AG04449 (cell line): ENCODE measurements around the genes SLC25A1 and DGCR8.

GRCh38 chr22:19129808-19130297 is 1.3 kb upstream of the TSSK2 start:
- RRBS: no CpG with 5 or more reads among the region's 10 CpGs

DNA sequence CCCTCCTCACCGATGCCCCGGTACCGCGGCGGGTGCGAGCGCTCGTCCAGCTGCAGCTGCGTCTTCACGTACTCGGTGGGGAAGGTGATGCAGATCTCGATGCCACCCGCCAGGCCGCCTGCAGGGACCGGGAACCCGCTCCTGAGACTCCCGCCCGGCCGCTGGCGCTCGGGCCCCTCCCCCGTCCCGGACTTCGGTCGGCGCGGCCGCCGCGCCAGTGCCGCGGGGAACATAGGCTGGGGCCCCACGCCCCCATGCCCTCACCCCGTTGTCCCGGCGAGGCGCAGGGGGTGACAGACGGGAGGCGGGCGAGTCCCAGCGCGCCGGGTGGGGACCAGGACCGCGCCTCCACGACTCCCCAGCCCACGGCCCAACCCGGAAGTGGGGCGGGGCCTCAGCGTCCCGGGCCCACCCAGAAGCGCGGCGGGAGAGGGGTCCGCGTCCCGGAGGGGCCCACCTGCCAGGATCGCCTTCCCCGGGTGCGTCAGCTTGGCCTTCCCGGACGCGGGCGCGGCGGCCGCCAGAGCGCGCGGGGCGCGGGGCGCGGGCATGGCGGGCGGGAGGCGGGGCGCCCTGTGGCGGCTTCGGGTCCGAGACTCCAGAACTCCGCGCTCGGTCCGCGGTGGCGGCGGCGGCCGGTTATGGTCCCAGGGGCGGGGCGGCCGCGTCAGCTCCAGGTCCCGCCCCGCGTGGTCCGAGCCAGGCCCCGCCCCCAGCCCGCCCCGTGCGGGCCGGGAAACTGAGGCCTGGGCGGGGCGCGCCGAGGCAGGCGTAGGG is at the start of gene SLC25A1:
Gene SLC25A1, minus strand, starts transcription at position 614 of the 777 bp plus-strand sequence.
- RRBS: 2% methylated on average over 37 of the region's 108 CpGs

- RRBS: no CpG with 5 or more reads among the region's 3 CpGs
These were observed 1.4 kb upstream of the CLTCL1 start for GRCh38 chr22:19292980-19293187.

DNA sequence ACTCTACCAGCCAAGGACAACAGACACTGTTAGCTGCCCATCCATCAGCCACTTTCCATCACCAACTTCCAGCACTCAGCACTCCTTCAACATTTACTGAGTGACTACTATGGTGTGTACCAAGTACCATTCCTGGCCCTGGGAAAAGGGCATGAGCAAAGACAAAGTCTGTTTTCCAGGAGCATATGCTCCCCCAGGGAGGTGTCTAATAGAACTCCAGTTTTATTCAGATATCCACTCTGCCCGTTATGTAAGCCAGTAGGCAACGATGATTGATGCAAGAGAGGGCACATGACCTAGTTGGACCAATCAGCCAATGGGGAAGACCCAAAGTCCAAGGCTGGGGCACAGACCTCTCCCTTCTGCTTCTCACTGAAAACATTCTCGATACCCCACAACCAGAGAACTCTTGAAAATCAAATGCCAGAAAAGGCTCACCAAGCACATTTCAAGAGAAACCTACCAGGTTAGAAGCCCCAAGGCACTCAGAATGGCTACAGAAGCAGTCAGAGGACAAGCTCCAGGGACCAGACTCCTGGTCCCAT is 7.5 kb downstream of the HIRA start:
- RRBS: no CpG with 5 or more reads among the region's 3 CpGs

DNA sequence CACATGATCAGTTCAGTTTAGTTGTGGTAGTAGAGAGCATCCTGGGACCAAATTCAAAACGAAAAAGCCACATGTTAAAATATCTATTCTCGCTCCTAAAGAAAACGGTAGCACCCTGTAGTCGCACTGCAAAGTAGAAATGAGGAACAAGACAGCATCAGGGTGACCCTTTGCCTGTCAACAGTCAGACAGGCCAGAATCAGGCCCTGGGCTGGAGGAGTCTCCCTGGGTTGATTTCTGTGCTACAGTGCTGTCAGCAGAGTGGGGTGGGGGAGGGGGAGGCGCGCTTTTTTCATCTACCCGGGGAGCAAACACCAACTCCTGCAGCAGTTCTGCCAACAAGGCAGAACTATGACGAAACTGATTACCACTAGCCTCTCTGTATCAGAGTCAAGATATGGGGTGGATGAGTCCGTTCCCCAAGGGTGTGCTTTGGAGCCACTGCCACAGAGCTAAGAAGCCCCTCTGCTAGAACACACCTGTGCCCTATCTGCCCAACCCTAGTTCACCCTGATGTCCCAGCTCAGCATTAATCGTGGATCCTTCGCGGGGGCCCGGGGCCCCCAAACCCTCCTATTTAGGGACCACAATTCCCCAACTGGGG is 1.1 kb downstream of the HIRA start:
- RRBS: 6% methylated on average over 3 of the region's 13 CpGs

GRCh38 chr22:19597320-19598066 is 73.3 kb upstream of the CLDN5 start:
- RRBS: no CpG with 5 or more reads among the region's 10 CpGs

DNA sequence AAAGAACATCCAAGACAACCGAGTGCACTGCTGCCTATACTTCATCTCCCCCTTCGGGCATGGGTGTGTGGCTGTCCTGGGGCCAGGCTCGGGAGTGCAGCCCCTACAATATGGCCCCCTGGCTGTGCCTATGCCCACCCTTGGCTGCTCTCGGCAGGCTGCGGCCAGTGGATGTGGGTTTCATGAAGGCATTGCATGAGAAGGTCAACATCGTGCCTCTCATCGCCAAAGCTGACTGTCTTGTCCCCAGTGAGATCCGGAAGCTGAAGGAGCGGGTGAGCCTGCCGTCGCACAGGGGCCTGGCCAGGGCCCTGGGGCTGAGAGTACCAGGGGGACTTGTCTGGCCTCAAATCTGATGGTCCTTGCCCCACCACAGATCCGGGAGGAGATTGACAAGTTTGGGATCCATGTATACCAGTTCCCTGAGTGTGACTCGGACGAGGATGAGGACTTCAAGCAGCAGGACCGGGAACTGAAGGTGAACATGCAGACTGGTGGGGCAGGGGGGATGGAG is 2.9 kb upstream of the GP1BB start:
- RRBS: 88% methylated on average over 4 of the region's 15 CpGs

- RRBS: no CpG with 5 or more reads among the region's 11 CpGs
These were observed 1.4 kb downstream of the GNB1L start for GRCh38 chr22:19853074-19853973.

- RRBS: no CpG with 5 or more reads among the region's 12 CpGs
These were observed 1.1 kb upstream of the TXNRD2 start for GRCh38 chr22:19942347-19943508.

- RRBS: 80% methylated on average over 2 of the region's 15 CpGs
These were observed 33.8 kb downstream of the ARVCF start for GRCh38 chr22:19982521-19983466.

DNA sequence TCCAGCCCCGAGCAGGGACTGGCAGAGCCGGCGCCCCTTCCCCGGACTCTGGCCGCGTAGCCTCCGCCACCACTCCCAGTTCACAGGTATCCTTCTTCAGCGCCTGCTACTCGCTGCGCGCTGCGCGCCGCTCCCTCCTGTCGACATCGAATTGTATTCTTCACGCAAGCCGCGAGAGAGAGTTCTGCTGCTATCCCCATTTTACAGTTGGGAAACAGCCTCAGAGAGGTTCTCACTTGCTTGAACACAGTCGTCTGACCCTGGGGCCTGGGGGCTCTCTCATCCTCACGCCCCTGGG is 433 bp upstream of the ARVCF start:
- RRBS: no CpG with 5 or more reads among the region's 21 CpGs

DNA sequence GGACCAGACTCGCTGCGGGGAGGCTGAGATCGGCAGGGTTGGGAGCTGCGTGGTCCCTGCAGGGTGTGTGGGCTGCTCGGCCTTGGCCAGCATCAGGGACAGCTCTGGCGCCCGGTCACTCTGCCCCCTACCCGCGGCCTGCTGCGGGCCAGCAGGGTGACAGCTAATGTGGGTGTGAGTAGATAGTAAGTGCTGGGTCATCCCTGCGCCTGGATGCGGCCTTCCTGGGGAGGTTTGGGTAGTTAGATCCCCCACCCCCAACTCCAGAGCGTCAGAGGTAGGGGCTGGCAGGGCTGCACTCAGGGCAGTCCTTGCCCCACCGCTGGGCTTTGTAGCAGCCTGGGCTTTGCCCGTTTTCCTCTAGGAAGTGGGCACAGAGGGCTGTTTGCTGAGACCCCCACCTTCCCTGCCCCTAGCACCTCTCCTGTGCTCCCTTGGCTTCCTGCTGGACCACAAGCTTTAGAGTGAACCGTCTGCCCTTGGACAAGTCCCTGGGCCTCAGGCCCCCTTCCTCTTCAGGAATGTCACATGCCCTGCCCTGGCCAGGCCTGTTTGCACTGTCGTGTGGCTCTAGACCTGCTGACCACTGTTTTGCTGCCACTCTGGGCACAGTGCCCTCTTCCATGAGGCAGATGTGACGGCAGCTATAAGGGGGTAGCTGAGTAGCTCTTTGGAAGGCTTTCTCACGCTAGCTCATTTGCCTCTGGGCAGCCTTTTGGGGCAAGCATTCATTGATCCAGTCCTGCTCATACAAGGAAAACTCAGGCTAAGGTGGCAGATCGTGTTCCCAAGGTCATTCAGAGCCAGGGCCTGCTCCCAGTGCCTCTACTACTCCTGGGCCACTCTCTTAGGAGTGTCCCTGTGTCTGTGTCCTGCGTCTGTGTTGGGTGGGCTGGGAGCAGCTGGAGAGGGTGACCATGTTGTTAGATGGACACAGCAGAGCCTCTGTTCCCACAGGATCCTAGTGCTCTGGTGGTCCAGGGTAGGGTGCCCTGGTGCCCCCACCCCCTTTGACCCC is 831 bp downstream of the TANGO2 start:
- RRBS: no CpG with 5 or more reads among the region's 21 CpGs

DNA sequence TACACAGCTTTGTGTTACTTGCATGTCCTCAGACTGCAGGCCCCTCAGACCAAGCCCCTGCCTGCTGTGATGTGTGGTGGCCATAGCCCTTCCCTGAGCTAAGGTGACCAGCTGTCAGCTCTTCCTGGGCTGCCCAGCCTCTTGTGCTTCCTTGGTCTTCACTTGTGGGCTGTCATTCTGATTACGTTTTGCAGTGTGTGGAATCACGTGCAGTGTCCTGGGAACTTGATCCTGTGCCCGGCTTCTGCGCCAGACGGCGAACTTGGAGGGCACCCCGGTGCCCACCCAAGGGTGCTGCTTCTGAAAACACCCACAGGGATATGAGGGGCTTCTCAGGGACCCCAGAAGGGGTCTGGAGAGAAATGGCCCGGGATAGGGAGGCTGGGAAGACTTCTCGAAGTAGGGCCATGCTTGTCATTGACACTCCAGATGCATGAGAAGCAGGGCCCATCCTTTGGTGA is 1.6 kb downstream of the TANGO2 start:
- RRBS: 100% methylated on average over 1 of the region's 9 CpGs

DNA sequence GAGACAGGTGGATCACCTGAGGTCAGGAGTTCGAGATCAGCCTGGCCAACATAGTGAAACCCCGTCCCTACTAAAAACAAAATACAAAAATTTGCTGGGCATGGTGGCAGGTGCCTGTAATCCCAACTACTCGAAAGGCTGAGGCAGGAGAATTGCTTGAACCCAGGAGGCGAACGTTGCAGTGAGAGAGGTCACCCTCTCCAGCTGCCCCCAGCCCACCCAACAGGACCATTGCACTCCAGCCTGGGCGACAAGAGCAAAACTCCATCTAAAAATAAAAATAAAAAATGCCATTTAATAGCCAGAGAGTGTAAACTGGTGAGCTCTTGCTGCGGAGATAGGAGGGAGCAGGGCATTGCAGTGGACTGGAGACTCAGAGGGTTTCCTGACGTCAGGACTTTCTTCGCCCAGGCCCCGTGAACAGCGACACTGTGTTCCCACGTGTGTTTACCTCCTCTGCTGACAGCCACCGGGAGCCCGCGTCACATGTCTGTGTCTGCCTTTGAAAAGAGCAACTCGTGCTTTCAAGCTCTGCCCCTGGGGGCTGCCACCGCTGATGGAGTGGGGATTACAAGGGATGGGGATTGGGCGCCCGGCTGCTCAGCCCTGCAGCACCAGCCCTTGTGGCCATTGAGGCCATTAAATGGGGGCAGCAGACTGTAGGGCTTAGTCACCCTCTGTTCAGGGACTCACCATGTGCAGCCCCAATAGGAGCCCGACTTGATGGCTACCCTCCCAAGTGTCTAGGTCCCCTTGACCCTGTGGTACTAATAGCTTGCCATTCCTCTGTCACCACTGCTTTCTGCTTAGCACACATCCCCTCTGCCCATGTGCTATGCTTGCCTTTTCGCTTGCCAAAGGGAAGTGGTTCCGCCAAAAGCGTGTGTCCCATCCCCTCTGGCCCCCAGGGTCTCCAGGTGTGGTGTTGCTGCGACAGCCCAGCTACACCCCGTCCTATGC is 3.3 kb downstream of the TANGO2 start:
- RRBS: no CpG with 5 or more reads among the region's 25 CpGs

DNA sequence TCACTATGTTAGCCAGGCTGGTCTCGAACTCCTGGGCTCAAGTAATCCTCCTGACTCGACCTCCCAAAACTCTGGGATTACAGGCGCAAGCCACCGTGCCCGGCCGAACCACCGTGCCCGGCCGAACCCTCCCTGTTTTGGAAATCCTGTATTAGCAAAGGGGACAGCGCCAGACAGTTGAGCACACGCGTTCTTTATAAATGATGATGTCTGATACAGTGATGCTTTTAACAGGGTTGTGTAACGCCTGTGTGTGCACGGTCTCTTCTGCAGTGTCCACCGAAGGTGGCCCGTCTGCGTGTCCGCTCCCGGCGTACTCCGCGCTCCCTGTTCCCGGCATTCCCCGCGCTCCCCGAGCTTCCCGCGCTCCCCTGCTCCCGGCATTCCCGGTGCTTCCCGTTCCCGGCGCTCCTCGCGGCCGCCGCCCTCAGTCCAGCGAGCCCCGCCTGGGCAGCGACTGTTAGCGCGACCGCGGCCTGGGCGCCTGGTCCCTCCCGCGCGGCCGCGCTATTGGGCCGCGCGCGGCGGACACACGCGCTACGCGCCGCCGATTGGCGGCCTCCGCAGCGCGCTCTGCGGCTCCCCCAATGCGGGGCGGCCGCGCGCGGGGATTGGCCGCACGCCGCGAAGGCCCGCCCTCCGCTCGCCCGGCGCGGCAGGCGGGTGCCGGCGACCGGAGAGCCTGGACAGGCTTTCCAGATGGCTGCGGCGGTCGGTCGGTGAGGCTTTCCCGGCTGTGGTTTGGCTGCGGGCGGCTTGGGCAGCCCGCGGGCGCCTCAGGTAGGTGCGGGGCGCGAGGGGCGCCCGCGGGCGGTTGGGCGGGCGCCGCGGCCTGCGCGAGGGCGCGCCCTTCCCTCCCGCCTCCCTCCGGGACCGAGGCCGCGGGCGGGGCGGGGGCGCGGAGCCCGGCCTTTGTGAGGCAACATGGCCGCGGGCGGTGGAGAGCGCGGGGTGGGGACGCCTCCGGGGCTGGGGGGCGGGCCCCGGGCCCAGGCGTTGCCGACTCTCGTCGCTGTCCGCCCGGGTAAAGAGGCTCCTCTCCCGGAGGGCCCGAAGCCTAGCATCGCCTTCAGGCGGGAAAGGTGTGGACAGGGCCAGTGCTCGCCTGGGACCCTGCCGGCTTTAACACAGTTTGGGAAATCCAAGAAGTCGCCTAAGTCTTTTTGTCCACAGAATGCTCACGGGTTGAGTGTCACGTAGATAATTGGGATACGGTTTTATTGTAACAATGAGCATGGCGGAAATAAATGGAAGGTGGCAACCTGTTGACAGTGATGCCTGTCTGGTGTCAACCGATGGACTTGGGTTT is at the start of gene DGCR8:
Gene DGCR8, plus strand, starts transcription at position 638 of the 1,309 bp plus-strand sequence.
- RRBS: 3% methylated on average over 41 of the region's 148 CpGs

GRCh38 chr22:20127674-20128613 is 3.7 kb upstream of the ZDHHC8 start:
- RRBS: no CpG with 5 or more reads among the region's 18 CpGs

- RRBS: no CpG with 5 or more reads among the region's 23 CpGs
These were observed 23.1 kb downstream of the RTN4R start for GRCh38 chr22:20244858-20245526.

- RRBS: no CpG with 5 or more reads among the region's 9 CpGs
These were observed 18.8 kb downstream of the DGCR6L start for GRCh38 chr22:20301045-20301509.

DNA sequence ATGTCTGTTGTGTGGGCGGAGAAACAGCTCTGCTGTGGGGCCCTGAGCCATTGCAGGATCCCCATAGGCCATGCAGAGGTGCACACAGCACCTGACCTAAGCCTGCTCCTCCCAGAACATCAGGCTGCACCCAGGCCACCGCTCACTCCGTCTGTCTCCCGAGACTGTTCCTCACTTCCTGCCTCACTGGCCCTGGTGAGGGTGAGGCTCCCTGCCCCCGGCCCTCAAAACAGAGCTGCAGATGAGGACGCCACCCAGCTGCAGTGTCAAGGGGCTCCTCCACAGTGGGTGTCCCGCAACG is 3.0 kb upstream of the DGCR6L start:
- RRBS: no CpG with 5 or more reads among the region's 8 CpGs

GRCh38 chr22:20436165-20436778 is 1.4 kb downstream of the SCARF2 start:
- RRBS: 2% methylated on average over 31 of the region's 61 CpGs